Heart left ventricle (tissue), 7 donors: ENCODE results near the genes HSD11B1L, DUS3L and CAPS.

DNA sequence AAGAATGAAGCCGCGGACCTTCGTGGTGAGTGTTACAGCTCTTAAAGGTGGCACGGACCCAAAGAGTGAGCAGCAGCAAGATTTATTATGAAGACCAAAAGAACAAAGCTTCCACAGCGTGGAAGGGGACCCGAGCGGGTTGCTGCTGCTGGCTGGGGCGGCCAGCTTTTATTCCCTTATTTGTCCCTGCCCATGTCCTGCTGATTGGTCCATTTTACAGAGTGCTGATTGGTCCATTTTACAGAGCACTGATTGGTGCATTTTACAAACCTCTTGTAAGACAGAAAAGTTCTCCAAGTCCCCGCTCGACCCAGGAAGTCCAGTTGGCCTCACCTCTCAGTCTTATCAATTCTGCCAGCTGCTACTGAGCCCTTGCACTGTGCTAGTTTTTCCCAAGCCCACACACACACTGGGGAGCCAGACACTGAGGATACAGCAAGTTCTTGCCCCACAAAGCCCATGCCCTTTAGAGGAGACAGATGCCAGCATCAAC, 175.1 kb downstream of the PTPRS start:
- PRO-cap, 6 experiments, result no peak in any of the 6 experiments
- RAMPAGE, long total RNA, 2 experiments, result no peak in any of the 2 experiments
- RRBS, result no CpG with 5 or more reads among the region's 10 CpGs

DNA sequence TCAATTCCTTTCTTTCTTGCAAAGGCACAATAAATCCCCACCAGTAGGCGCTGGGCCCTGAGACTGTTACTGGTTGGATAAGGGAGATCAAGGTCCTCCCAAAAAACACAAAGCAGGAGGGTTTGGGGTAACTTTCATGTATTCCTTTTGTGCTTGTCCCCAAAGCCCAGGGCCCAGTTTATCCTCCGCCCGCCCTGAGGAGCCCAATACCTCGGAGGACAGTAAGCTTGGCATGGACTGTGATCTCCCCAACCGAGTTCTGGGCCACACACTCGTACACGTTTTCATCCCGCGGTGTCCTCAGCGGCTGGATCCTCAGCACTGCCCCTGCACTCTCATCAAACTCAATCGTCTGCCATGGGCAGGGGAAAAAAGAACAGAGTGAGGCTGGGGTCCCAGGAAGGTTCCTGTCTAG, 67.4 kb downstream of the PTPRS start:
- PRO-cap, 6 experiments, result no peak in any of the 6 experiments
- RAMPAGE, long total RNA, 2 experiments, result no peak in any of the 2 experiments
- RRBS, result no CpG with 5 or more reads among the region's 11 CpGs

DNA sequence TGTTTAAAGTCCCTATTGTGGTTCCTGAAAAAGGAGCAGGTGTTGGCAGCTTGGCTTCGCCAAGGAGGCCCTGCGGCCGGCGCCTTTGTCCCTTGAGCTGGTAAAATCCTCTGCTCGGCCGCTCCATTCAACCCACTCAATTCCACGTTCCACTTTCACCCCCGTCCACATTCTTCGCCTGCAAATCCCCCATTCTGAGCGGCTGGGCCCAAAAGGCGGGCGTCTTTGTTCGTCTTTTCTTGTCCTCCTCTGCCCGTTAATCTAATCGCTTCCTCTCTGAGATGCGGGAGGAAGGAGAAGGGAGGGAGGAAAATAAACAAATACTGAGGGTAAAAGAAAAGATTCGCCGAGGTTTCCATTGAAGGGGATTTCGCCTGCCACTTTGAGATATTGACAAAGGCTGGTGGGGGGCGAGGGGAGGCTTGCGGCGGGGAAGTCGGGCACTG, 37.5 kb downstream of the ZNRF4 start:
- PRO-cap, 6 experiments, result no peak in any of the 6 experiments
- RAMPAGE, long total RNA, 2 experiments, result no peak in any of the 2 experiments
- RRBS, result no CpG with 5 or more reads among the region's 23 CpGs

- PRO-cap, 6 experiments, result peak in 5 of 6 experiments; most common plus-strand start chr19:5536809 (in 2); most common minus-strand start chr19:5536546 (in 4)
- RAMPAGE, long total RNA, 2 experiments, result no peak in any of the 2 experiments
- RRBS, result 2% methylated on average over 29 of the region's 36 CpGs
Observed at GRCh38 chr19:5536319-5536879, 81.2 kb downstream of the ZNRF4 start.

GRCh38 chr19:5668978-5669416, 11.3 kb downstream of the MICOS13 start:
- PRO-cap, 6 experiments, result no peak in any of the 6 experiments
- RAMPAGE, long total RNA, 2 experiments, result no peak in any of the 2 experiments
- RRBS, result no CpG with 5 or more reads among the region's 14 CpGs

GRCh38 chr19:5680728-5681446, at the start of gene HSD11B1L:
HSD11B1L (plus strand) TSS chr19:5681027.
- PRO-cap, 6 experiments, result peak in 6 of 6 experiments; most common plus-strand start chr19:5681006 (in 3); most common minus-strand start chr19:5680900 (in 1)
- RAMPAGE, long total RNA, 2 experiments, result no peak in any of the 2 experiments
- RRBS, result 2% methylated on average over 25 of the region's 68 CpGs

- PRO-cap, 6 experiments, result peak in 1 of 6 experiments; most common plus-strand start chr19:5718711 (in 1); most common minus-strand start chr19:5718540 (in 1)
- RAMPAGE, long total RNA, 2 experiments, result no peak in any of the 2 experiments
- RRBS, result no CpG with 5 or more reads among the region's 9 CpGs
Observed at GRCh38 chr19:5718364-5718988, 1.5 kb downstream of the LONP1 start.

DNA sequence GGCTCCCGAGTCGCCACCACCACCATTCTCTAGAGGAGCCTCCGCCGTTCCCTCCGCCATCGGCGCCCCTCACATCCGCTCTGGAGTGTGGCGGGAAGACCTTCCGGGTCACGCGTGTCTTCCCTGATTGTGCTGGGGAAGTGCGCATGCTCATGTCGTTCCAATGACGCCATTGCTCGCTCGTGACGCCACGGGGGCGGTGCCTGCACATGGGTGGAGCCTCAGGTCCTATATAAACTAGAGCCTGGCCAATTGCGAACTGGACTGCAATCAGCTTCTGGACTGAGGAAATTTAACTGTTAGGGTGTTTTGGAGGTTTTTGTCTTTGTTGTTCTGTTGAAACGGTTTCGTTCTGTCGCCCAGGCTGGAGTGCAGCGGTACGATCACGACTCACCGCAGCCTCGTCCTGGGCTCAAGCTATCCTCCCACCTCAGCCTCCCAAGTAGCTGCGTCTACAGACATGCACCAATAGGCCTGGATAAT, at the start of gene DUS3L:
TSS of gene DUS3L (minus strand) at position 82 of the 483 bp plus-strand sequence.
- PRO-cap, 6 experiments, result peak in 6 of 6 experiments; most common plus-strand start position 262 of the sequence (in 5); most common minus-strand start position 82 of the sequence (in 4)
- RAMPAGE, long total RNA, 2 experiments, result start-site peak on the minus strand in 2 of 2 experiments, centred at position 77 of the sequence, 78 to 86 reads per replicate
- RRBS, result 1% methylated on average over 5 of the region's 30 CpGs

GRCh38 chr19:5805818-5806491, 1.1 kb downstream of the NRTN start:
- PRO-cap, 6 experiments, result peak in 3 of 6 experiments; most common minus-strand start chr19:5805977 (in 2)
- RAMPAGE, long total RNA, 2 experiments, result no peak in any of the 2 experiments
- RRBS, result 3% methylated on average over 15 of the region's 29 CpGs

GRCh38 chr19:5889442-5889987, 14.1 kb downstream of the NDUFA11 start:
- PRO-cap, 6 experiments, result no peak in any of the 6 experiments
- RAMPAGE, long total RNA, 2 experiments, result no peak in any of the 2 experiments
- RRBS, result no CpG with 5 or more reads among the region's 12 CpGs

DNA sequence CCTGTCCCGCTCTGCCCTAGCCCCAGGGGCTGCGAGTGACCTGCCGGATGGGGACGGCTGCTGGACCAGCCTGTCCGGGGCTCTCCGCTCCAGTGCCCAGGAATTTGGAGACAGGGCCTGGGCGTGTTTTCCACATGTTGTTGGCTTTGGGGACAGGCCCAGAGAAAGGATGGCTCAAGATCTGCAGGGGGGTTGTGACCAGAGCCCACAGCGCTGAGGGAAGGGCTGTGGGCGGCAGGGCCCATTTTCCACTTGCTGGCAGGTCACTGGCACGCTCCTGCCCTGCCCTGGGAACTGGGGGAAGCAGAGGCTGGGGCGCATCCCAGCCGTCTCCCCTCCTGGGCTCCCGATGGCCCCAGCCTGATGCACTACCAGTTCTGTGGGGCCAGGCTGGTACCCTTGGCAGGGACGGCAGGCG, 9.4 kb downstream of the NDUFA11 start:
- PRO-cap, 6 experiments, result peak in 5 of 6 experiments; most common minus-strand start position 365 of the sequence (in 5)
- RAMPAGE, long total RNA, 2 experiments, result no peak in any of the 2 experiments
- RRBS, result no CpG with 5 or more reads among the region's 15 CpGs

GRCh38 chr19:5913685-5914350, at the start of gene CAPS:
CAPS (plus strand) TSS chr19:5914254.
- PRO-cap, 6 experiments, result no peak in any of the 6 experiments
- RAMPAGE, long total RNA, 2 experiments, result no peak in any of the 2 experiments
- RRBS, result no CpG with 5 or more reads among the region's 11 CpGs

GRCh38 chr19:5966056-5966775, 11.7 kb downstream of the RANBP3 start:
- PRO-cap, 6 experiments, result peak in 2 of 6 experiments; most common plus-strand start chr19:5966573 (in 2); most common minus-strand start chr19:5966452 (in 1)
- RAMPAGE, long total RNA, 2 experiments, result no peak in any of the 2 experiments
- RRBS, result no CpG with 5 or more reads among the region's 12 CpGs

DNA sequence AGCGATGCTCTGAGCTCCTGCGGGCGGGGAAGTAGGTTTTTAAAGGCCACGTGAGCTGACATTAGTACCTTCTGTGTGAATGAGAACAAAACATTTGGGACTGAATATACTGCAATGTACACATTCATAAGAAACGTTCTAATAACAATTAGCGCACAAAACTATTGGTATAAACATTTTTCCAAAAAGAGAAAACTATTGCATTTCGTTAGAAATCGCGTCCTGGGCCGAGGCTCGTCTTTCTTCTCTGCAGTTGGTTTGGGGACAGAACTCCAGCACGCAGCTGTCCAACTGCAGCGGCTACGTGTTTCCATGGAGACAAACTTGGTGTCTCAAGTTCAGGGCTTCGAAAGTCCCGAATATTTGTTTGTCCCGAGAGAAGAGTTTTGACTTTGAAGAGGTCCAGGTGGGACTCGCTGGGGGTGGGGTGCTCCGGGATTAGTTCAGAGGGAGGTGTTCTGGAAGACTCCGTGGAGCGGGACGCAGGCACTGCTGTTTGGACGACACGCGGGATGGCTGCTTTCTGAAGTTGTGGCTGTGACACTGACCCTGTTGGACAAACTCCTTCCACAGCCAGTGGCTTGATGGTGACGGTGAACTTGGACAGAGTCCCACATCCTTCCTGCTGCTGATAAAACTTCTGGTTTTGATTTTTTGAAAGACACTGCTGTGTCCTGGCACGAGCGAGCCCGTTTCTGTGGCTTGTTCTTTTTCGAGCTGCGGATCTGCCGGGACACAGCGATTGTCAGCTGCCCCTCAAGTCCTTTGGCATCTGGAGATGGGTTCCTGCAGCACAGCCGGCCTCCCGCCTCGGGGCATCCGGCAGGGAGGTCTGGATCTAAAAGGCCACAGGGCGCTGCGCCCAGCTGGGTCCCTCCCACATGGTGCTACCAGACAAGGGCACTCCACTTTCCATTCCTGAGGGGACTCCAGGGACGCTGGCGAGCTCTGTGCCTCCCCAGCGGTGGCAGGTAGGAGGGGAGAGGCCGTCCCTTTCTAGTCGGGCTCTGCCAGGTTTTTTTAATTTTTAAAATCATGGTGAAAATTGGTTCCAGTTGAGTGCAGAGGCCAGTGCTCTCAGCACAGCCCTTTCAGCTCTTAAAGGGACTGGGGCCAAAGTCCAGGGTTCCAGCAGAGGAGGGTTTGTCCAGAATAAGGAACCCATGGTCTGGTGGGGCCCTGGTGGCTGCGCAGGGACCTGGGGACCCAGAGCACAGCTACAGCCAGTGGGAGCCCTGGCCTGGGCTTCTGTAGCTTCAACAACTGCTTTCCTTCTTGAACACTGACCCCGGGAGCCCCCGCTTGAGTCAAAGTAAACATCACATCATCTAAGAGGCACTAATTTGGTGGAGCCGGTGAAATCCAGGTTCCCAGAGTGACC, 16.0 kb upstream of the RANBP3 start:
- PRO-cap, 6 experiments, result peak in 1 of 6 experiments; most common plus-strand start position 485 of the sequence (in 1); most common minus-strand start position 242 of the sequence (in 1)
- RAMPAGE, long total RNA, 2 experiments, result no peak in any of the 2 experiments
- RRBS, result 52% methylated on average over 6 of the region's 48 CpGs

- PRO-cap, 6 experiments, result no peak in any of the 6 experiments
- RAMPAGE, long total RNA, 2 experiments, result no peak in any of the 2 experiments
- RRBS, result no CpG with 5 or more reads among the region's 5 CpGs
Observed at GRCh38 chr19:6061793-6062151, 48.5 kb downstream of the RFX2 start.

DNA sequence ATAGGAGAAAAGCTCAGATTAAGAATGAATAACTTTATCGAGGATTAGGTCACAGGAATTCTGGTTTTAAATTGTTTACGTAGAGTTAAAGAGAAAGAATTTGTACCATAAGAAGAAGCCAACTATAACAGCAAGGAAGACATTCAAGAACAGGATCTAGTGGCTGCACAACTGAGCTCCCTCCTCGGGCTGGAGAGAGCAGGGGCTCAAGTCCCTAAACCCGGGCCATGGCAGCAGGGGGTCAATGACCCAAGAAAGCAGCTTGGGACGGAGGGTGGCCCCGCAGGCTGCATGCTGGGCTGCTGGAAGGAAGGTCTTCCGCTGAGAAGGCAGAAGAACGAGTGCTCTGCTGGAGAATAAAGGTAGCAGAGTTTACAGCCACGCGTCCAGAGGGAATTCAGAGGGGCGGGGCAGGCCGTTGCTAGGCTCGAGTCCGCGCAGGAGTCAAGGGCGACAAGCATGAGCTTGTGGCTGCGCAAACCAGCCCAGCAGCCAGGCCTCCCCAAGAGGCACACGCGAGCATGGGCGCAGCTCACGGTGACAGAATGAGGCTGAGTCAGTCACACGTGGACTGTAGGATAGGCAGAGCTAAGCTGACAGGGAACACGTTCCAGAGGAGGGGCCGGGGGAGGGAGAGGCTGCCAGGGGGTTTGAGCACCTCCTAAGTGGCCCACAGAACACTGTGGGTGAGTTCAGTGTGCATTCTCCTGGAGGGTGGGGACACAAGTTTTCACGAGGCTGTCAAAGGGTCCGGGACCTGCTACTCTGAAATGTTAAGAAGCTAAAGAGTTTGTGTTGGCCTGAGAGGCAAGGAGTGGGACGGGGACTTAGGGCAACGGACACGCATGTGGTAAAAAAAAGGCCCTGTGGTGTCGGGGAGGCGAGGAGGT, 18.0 kb downstream of the RFX2 start:
- PRO-cap, 6 experiments, result peak in 6 of 6 experiments; most common plus-strand start position 673 of the sequence (in 3); most common minus-strand start position 515 of the sequence (in 5)
- RAMPAGE, long total RNA, 2 experiments, result no peak in any of the 2 experiments
- RRBS, result no CpG with 5 or more reads among the region's 31 CpGs

DNA sequence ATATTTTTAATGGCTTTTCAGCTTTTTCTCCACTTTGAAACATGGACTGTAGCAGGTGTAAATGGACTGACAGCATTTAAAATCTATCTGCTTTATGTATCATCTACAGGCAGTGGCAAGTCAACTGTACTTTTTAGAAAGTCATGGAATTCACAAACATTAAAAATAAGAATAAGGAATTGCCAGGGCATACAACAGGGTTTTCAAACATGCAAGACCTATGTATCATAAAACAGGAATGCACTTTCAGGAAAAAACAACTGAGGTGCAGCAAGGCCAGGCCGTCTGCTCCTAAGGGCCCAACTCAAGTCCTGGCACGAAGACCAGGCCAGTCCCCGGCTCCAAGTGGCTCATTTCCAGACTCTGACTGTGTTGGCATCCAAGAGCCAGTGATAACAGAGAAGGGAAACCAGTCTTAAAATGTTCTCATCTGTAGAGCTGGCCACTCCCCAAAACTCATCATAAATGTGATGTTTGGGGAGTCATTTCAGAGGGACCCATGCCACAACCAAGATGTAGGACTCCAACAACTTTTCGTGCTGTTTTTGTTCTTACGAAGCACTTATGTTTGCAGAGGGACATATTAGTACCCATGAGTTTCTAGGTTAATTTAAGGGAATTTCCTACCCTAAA, 7.0 kb downstream of the RFX2 start:
- PRO-cap, 6 experiments, result peak in 1 of 6 experiments; most common minus-strand start position 394 of the sequence (in 1)
- RAMPAGE, long total RNA, 2 experiments, result no peak in any of the 2 experiments
- RRBS, result no CpG with 5 or more reads among the region's 5 CpGs

GRCh38 chr19:6216164-6216880, 63.5 kb downstream of the MLLT1 start:
- PRO-cap, 6 experiments, result no peak in any of the 6 experiments
- RAMPAGE, long total RNA, 2 experiments, result no peak in any of the 2 experiments
- RRBS, result 54% methylated on average over 7 of the region's 32 CpGs

- PRO-cap, 6 experiments, result peak in 2 of 6 experiments; most common plus-strand start chr19:6234435 (in 2); most common minus-strand start chr19:6234246 (in 1)
- RAMPAGE, long total RNA, 2 experiments, result no peak in any of the 2 experiments
- RRBS, result 6% methylated on average over 6 of the region's 21 CpGs
Observed at GRCh38 chr19:6234153-6234668, 45.6 kb downstream of the MLLT1 start.

DNA sequence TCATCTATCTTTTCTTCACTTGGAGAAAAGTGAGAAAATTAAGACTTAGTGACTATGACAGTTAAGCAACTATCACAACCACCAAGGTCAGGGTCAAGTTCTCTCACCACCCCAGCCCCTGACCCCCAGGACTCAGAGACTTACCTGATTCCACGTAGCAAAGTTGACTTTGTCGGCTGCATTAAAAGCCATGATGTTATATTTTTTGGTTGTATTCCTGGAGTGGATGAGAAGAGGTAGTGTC, 1.3 kb downstream of the GTF2F1 start:
- PRO-cap, 6 experiments, result no peak in any of the 6 experiments
- RAMPAGE, long total RNA, 2 experiments, result no peak in any of the 2 experiments
- RRBS, result no CpG with 5 or more reads among the region's 2 CpGs